Thoracic aorta (tissue), 1 donor: ENCODE data around the gene IRAG2.

DNA sequence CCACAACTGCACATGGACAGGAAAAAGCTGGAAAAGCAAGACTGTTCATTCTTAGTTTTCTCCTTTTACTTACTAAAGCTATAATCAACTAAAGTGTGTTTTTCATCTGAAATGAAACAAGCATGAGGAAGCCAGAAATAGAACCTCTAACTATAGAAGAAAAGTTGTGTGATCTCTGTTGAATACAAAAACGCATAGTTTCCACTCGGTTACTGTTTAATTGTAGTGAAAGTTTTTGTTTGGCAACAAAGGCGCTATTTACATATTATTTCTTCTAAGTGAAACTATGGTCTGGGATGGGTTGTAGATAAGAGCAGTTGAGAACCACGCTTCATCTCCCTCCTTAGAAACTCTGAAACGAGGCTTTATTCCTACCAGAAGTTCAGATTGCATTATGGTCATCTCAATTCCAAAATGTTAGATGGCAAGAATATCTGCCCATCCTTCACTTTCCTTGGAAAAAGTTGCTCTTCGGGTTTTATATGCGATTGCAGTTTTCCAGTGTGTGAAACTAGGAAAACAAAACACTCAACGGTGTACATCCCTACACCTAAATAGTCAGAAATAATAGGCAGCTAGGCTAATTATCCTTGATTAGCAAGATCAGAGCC, 1.1 kb downstream of the BCAT1 start:
- RAMPAGE, long total RNA = no peak

DNA sequence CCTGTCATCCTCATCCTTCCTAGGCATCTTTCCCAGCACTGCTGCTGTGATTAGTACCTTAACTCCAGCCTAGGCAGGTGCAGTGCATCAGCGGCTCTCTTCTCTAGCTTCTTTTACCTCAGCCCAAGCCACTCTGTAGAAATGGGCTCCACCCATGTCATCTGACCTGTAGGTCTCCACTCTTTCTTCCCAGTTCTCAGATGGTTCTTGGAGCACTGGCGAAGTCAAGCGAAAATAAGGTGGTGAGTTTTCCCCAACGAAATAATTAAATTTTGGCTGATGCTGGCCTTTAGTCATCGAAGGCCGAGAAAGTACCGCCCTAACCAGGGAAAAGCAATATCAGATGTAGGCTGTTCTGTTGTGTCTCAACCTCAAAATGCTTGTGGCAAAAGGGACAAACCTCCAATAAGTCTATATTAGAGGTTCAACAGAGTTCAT, 48.5 kb upstream of the BCAT1 start:
- RAMPAGE, long total RNA = no peak

- RAMPAGE, long total RNA = start-site peak on the plus strand at chr12:25052503-25052744, 29 reads
Observed at GRCh38 chr12:25052161-25053281, at the start of gene IRAG2. Gene IRAG2, plus strand, starts transcription at chr12:25052706.

DNA sequence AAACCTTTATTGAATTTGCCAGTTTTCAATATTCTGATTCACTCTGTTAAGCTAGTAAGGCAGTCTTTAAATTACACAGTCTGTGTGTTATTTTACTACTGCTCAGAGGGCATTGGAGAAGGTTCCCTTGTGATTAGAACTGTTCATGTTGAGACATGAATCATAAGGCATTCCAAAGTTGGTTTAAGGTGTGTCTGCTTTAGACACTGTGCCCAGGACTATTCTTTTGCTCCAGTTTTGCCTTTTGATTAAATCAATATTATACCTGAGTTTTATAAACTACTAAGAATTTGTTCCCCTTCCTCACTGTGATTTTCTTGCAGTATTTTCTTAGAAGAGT, 1.6 kb downstream of the IRAG2 start:
- RAMPAGE, long total RNA = no peak

DNA sequence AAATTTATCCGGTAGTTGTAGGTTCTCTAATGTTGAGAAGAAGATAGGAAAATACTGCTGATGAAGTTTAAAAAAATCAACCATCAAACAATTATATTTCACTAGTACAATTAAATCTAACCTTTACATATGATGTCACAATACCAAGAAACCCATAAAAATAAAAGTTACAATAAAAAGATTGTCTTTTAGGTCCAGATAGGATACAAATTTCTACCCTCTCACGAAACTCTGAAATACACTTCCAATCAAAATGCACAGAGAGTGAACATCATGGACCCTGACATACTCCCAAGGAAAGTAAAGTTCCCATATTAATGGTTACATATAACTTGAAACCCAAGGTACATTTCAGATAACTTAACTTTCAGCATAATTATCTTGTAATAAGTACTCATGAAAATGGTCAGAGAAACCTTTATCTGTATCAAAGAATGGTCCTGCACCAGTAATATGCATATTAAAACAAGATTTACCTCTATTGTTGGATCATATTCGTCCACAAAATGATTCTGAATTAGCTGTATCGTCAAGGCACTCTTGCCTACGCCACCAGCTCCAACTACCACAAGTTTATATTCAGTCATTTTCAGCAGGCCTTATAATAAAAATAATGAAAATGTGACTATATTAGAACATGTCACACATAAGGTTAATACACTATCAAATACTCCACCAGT, 5.8 kb downstream of the KRAS start:
- RAMPAGE, long total RNA = no peak

DNA sequence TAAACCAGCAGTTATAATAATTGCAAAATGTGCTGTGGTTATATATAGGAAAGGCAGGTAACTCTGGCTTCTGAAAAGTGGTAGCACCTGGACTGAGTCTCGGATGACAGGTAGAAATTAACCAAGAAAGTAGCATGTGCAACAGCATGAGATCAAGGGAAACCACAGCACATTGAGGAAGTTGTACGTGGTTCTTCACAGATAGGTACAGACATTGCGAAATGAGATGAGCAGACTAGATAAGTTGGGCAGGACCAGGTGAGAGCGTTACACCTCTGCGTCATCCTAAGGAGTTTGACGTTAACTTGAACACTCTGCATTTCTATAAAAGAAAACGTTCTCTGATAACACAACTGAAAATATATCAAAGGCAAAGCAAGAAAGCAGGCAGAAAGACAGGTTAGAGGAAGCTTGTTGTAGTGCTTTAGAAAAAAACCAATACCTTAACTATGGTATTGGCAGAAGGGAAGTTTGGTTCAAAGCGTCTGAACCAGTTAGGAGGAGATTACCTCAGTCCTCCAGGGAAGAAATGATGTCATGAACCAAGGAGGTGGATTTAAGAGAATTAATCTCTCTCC, 98.5 kb upstream of the RASSF8 start:
- RAMPAGE, long total RNA = no peak

DNA sequence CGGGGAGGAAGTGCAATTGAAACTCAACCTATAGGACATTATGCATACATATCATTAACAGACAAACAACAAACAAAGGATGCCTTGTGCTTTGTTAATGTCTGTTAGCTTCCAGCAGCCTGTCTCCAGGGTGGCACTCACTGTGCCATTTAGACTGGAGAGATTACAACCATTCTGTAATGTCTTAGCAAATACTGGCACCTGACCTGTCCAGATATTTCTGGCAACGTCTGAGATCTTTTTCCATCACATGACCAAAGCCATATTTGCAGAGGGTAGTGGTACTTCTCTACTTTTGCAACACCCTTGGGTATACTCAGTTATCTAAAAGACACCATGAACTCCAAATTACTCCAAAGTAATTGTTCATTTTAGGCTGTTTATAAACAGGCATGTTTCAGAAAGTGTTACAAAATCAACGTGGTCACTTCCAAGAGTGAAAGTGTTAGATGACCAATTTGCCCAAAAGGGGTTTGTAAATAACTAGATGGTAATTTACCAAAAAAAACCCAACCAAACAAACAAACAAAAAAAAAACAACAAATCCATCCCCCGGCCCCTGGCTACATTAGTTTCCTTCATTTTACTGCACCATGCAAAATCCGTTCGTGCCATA, 11.5 kb downstream of the BHLHE41 start:
- RAMPAGE, long total RNA = no peak

DNA sequence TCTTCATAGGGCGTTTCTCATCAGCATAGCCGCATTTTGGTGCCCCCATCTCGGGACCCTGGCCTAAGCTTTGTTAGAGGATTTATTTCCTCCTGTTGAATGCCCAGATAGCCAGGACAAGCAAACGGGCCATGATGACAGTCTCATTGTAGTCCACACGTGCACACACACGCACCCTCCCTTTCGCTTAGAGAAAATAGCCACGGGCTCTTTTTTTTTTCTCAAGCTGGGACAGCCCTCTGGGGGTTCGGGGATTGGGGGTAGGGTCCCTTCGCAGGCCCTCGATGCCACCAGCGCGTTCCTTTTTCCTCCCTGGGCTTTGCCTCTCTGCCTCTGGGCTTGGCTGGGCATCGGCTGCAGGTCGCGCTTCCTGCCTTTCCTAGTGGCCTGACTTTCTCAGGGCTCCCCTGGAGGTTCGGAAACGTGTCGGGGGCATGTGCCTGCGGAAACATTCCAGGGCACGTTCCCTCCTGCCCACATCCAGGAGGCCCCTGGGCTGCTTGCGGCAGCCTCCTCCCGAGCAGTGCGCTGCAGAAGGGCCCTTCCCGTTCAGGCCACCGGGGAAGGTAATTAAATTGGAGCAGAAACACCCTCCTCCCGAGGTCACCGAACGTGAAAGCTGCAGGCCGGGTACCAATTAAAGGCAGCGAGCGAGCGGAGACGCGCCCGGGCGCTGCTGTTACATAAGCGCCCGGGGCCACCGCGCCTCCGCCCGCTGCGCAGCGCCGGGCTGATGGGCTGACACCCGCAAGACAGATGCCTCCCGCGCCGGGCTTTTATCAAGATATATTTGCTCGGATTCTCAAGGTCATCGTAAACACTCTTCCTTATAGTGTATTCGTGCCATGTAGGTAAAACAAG, 31.1 kb downstream of the SSPN start:
- RAMPAGE, long total RNA = no peak

DNA sequence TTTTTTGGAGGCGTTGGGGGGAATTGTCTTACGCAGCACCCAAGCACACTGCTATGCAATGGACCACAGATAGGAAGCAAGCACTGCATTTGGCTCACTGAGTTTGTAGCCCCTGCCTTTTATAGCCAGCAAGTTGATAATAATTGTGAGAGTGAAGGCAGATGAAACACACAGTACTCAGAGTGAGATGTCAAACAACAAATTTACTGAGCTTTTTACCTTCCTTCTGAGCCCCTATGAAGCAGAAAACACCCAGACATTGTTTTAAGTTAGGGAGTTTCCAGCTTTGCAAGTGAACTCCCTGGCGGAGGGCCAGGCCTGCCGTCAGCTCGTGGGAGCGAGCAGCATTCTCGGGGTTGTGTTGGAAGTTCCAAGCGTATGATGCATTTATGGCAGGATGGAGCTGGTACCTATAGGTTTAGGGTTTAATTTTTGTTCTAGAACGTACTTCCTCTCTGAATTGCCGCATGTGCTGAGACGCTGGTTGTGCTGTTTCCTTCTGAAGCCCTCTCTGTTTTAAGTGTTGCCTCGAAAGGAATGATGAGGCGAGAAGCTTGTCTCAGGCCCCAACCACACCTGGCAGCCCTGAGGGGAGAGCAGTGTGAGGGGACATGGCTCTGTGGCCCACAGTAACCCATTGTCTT, 76.5 kb downstream of the SSPN start:
- RAMPAGE, long total RNA = no peak

- RAMPAGE, long total RNA = no peak
Observed at GRCh38 chr12:26513299-26514026, 318.1 kb downstream of the SSPN start.

DNA sequence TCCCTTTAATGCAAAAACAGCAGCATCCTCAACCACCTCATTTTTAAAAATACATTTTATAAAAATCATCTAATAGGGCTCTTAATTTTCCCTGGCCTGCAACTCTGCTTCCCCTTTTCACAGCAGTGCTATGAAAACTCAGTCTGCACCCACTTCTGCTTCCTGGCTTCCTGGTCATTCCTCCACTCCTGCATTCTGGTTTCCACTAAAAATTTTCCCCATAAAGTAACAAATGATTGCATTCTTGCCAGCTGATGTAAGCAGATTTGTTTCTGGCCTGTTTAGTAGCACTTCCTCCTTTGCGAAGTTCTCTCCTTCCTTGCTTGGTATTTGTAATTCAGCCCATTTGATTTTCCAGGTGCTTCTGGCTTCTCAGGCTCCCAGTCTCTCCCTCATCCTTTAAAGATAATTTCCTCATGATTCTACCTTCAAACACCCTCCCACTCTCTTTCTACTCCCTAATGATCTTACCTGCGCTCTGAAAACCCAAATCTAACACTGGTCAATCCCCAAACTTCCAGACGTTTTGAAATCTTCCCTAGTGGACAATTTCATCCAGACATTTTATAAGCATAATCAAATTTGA, 127.8 kb downstream of the ITPR2 start:
- RAMPAGE, long total RNA = no peak

GRCh38 chr12:26833274-26833716, 301 bp upstream of the ITPR2 start:
- RAMPAGE, long total RNA = no peak

- RAMPAGE, long total RNA = no peak
Observed at GRCh38 chr12:26939215-26939880, 1.1 kb downstream of the FGFR1OP2 start.

DNA sequence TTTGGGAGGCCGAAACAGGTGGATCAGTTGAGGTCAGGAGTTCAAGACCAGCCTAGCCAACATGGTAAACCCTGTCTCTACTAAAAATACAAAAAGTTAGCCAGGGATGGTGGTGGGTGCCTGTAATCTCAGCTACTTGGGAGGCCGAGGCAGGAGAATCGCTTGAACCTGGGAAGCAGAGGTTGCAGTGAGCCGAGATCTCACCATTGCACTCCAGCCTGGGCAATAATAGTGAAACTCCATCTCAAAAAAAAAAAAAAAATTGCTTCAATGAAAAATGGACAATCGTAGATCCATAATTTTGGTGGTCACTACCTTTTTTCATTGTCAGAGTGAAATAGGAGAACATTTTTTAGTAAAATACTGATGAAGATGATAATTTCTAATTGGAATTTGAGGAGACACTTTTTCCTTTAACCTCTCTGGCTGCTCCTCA, 29.2 kb downstream of the FGFR1OP2 start:
- RAMPAGE, long total RNA = no peak

GRCh38 chr12:27331719-27332277, 838 bp upstream of the BMAL2 start:
- RAMPAGE, long total RNA = no peak

- RAMPAGE, long total RNA = no peak
Observed at GRCh38 chr12:27515601-27516026, 8.4 kb upstream of the PPFIBP1 start.

- RAMPAGE, long total RNA = no peak
Observed at GRCh38 chr12:27608780-27609269, 84.8 kb downstream of the PPFIBP1 start.

GRCh38 chr12:27616230-27616913, 79.9 kb upstream of the REP15 start:
- RAMPAGE, long total RNA = no peak

- RAMPAGE, long total RNA = no peak
Observed at GRCh38 chr12:27791429-27792238, 11.6 kb upstream of the MANSC4 start.

DNA sequence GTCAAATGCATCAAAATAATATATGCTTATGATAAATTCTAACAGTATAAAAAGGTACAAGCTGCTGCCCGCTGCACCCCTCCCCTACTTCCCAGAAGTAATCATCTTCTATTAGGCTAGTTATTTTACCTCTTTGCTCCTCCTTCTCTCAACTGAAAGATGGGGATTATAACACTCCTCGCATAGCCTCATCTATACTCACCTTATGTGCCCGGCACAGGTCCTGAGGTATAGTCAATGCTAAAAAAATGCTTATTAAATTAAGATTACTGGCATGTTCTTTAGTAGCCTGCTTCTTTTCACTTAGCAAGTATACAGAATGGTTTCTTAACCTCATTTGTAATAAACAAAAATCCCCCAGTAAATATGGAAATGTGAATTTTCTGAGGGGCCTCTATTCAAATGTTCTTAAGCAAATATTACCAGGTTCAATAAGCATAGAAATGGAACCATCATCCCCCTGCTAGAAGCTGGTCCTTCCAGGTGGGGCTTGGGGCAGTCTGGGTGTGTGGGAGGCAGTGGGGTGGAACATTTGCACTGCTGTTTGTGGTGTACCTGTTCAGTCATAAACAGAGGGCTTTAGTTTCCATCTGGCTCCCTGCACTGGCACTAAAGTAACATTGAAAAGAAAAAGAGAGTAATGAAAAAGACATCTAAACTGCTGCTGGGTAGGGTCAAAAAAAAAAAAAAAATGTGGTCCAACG, 43.9 kb upstream of the MANSC4 start:
- RAMPAGE, long total RNA = no peak